GM23338 (cell line): ENCODE measurements around a stretch of chr2.

DNA sequence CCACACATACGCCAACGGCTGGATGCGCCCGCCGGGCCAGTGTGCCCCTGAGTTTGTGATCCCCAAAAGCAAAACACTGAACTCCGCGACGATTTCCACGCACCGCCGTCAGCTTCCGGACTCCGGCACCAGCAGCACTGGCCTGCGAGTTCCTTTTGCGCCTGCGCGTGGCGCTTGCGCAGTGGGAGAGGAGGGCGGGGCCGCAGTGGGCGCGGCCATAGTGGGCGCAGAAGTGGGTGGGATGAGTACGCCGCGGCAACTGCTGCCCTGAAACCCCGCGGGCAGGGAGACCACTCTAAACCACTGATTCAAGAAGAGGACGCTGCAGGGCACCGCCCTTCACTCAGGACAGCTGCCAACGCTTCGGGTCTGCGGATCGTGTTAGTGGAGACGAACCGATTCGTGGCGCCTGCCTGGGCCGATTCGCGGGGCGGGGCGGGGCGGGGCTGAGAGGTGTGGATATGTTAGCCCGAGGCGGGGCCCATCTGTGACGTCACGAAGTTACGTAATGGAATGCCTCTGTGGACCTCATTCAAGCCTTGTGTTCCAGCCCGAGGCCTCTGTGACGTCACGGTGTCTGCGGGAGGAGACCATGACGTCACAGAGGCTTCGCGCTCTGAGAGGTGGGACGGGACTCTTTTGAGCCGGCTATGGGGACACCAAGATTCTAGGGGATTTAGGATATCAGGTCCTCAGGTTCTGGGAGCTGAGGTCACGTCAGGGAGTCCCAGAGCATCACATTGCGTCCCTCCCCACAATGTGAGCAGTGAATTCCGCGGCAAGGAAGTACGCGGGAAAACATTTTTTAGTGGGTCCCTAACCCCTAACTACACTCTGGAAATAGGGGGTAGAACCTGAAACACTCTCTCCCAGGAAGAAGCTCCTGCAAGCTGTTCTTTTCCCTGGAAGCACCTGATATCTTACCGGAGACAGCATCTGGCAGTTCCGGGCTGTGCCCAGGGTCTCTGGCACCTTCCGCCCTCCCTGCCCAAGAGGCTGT, 10.2 kb downstream of the OSR1 start:
- PRO-cap = bidirectional peak, plus-strand start at position 218 of the sequence, minus-strand start at position 139 of the sequence
- RAMPAGE, long total RNA = no peak

DNA sequence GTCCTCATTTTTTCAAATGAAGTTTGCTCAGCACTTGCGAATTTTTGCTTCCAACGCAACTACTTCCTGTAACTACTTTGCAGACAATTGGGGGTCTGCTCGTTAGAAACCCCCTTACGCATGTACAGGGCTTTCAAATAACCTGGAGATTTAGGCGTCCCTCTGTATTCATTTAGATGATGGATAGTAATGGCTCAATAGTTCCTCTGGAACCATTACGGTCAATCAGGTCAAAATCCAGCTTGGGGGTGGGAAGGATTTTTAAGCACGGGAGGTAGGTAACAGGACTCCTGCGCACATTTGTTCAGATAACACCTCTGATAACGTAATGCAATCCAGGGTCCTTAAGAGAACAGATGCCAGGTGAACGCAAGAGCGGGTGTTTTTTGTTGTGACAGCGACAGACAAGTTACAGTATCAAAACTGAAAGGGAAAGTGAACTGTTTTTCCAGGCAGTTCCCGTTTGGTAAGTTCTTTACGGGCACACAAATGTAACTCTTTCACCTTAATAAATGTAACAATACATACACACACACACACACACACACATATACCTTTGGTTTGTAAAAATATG, 3.7 kb upstream of the OSR1 start:
- PRO-cap = no peak
- RAMPAGE, long total RNA = no peak

DNA sequence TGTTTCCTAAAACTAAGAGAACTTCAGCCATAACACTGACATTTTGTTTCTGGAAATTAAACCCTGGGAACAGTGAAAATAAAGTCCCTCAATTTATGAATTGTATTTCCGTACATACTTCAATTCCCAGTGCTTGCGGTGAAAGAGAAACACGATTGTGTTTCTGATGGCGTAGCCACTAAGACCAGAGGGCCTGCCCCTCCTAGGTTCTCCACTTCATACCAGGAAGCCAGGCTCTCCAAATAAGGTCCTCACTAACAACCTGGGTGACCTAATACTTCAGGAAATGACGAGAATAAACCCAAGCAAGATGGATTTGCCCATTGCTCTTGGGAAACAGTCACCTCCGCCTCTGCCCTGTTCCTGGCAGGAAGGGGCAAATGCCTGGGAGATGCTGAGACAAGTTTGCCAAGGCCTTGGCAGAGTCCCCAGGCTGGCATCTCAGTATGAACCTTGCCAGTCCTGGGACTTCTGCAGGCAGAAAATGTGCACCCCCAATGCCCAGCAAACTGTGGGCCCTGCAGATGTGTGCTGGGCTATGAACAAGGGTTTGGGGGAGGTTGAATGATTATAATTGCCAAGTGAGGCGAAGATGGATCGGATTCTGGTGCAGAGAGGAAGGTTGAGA, 41.7 kb downstream of the TTC32 start:
- PRO-cap = no peak
- RAMPAGE, long total RNA = no peak

DNA sequence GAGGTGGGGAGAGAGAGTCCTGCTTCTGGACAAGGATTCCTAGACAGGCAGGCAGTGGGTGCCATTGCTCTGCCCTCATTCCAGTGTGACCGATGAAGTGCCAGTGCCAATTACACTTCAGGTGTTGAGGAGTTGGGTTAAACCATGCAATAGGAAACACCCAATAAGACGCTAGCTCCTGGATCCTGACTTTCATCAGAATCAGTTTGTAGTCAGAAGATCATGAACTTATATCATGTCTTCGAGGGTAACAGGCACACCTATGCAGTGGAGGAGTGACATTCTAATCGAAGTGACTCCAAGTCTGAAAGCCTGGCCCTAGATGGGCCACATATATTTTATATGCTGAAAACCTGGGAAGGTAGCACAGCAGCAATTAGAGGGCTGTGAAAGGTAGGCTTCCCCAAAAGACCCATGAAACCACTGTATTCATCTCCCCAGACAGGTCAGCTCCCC, 17.9 kb downstream of the LAPTM4A start:
- PRO-cap = no peak
- RAMPAGE, long total RNA = no peak

GRCh38 chr2:20049311-20050121, 1.9 kb downstream of the LAPTM4A start:
- PRO-cap = bidirectional peak, plus-strand start at chr2:20049714, minus-strand start at chr2:20049772
- RAMPAGE, long total RNA = no peak

DNA sequence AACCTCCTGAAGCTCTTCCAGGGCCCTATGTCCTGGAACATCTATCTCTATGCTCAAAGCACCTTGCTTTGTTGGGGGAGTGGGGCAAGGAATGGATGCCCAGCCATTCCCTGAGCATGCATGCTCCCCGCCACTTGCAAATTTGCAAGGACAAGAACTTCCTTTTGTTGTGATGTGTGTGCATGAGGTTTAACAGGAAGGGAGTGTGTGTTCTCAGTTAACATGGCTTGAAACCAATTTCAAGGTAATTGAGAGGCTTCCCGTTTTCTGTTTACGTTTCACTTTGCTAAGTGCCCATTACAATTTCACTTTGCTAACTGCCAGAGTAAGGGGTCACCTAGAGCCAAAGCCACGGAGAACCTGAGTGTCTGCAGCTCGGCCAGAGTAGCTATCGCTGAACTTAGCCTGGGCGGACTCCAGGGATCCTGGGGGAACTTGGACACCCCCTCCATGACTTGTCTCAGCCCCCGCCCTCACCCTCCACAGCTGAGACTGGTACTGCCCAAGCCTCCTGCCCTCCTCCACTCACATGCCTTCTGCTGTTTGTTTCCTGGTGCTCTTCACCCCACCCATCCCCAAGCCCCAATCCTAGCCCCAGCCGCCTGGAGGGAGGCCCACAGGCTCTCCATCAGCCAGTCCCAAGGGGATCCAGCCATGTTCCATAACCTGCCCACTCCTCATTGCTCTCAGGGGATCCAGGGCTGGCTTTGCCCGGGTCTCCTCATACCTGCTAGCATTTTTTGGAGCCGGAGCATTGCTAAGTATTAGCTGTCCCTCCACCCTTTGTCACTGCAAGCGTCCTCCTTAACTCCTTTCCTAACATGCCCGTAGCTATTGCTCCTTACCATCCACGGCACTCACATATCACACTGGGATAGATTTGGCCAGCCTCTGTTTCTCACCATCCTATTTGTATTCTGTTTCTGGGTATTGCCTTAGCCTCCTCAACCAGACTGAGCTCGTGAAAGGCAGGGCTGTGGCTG, 53.7 kb upstream of the LAPTM4A start:
- PRO-cap = no peak
- RAMPAGE, long total RNA = no peak

DNA sequence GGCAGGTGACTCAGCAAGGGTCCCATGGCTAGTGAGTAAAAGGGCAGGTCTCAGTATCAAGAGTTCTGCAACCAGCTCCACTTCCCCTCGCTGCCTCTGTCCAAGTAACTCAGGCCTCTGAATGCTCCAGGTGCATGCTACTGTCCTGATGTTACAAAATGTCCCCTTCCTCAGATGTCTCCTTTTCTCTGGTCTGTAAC, 57.3 kb upstream of the LAPTM4A start:
- PRO-cap = no peak
- RAMPAGE, long total RNA = no peak

DNA sequence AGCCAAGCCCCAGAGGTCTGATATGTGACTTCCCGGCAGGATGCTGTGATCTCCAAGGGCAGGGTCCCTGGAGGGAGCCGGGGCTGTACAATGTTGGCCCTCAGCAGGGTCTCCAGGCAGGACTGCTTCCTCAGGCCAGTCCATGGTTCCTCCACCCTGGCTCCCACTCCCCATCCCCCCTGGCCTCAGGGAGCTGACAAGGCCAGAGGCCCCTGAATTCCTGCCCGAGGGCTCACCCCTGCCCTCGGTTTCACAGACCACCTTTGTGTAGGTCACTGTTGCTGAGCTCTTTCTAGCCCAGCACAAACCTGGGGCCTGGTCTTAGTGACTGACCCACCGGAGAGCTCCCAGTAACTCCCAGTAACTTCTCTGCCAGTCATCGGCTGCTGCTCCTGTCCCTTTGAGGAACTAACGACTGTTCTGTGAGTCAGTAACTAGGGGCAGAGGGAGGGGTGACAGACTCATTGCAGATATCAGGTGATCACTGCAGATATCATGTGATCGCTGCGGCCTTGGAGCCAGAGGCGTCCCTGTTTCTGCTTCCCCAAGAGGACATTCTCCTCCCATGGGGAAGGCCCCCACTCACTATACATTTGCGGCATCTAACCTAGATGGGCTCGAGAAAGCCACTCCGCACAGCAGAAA, 38.6 kb downstream of the SDC1 start:
- PRO-cap = no peak
- RAMPAGE, long total RNA = no peak

- PRO-cap = no peak
- RAMPAGE, long total RNA = no peak
Observed at GRCh38 chr2:20209114-20209817, 15.7 kb downstream of the SDC1 start.

DNA sequence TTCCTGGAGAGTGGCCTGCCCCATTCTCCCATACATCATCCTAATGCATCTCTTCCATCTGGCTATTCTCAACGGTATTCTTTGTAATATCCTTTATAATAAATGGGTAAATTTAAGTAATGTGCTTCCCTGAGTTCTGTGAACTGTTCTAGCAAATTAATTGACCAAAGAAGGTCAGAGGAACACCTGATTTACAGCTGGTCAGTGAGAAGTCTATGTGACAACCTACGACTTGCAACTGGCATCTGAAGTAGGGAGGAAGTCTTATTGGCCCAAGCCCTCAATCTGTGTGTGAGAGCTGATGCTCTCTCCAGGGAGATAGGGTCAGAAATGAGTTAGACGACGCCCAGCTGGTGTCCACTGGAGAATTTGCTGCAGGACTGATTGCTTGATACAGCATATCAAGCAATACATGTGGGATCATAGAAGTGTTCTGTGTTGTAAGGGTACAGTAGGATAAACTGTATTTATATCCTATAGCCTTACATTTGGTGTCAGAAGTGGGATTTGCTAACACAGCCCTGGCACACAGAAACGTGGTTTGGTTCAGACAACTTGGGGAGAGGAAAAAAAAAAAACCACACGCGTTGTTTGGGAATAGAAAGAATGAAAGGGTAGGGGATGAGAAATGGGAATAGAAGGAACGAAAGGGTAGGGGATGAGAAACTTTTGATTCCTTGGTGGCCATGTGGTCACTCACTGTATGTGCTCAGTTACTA, 19.9 kb downstream of the PUM2 start:
- PRO-cap = no peak
- RAMPAGE, long total RNA = no peak

- PRO-cap = no peak
- RAMPAGE, long total RNA = no peak
Observed at GRCh38 chr2:20348136-20349084, 2.2 kb downstream of the PUM2 start.

GRCh38 chr2:20351221-20351924, 729 bp upstream of the PUM2 start:
- PRO-cap = bidirectional peak, plus-strand start at chr2:20351400, minus-strand start at chr2:20351482; bidirectional peak, plus-strand start at chr2:20351647, minus-strand start at chr2:20351705
- RAMPAGE, long total RNA = no peak

DNA sequence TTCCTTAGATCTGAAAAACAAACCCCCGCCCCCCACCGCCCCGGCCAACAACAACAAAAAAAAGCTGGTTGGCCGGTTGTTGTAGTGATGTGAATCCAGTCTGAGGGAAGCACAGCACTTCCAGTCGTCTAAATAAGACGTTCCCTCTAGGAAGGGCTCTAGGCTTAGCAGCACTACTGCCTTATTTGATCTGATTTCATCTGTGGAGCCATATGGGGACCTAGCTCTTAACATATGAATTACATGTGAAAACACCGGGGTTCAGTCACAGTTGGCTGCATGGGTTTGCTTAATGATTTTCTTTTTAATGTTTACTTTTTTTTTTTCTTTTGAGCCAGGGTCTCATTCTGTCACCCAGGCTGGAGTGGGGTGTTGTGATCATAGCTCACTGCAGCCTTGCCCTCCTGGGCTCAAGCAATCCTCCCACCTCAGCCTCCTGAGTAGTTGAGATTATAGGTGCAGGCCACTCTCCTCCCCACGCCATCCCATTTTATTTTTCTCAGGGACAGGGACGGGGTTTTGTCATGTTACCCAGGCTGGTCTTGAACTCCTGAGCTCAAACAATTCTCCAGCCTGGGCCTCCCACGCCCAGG, 2.2 kb upstream of the RHOB start:
- PRO-cap = no peak
- RAMPAGE, long total RNA = no peak

GRCh38 chr2:20446593-20446995, 280 bp upstream of the RHOB start:
- PRO-cap = bidirectional peak, plus-strand start at chr2:20447074, minus-strand start at chr2:20446893
- RAMPAGE, long total RNA = no peak

DNA sequence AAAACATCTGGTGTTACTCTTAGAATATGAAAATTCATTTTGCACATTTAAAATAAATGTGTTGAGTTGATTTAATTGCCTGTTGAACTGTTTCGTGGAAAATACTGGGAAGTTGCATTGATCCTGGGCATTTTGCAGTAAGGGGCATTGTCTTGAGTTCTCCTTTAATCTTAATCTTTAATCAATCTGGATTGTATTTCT, 4.2 kb downstream of the RHOB start:
- PRO-cap = no peak
- RAMPAGE, long total RNA = no peak

- PRO-cap = no peak
- RAMPAGE, long total RNA = no peak
Observed at GRCh38 chr2:20490315-20491311, 43.7 kb downstream of the RHOB start.

DNA sequence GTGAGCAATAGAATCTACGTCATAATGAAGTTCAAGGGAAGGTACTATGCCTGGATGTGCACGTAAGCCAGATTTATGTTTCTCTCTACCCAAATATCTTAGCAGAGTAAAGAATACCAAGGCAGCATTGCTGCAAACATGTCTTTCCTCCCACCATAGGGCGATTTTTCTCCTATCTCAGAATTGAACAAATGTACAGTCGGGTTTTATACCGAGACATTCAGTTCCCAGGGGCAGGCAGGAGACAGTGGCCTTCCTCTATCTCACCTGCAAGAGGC, 54.5 kb downstream of the RHOB start:
- PRO-cap = no peak
- RAMPAGE, long total RNA = no peak

- PRO-cap = no peak
- RAMPAGE, long total RNA = no peak
Observed at GRCh38 chr2:20606445-20606812, 44.5 kb downstream of the HS1BP3 start.

GRCh38 chr2:20615532-20616236, 35.2 kb downstream of the HS1BP3 start:
- PRO-cap = no peak
- RAMPAGE, long total RNA = no peak

- PRO-cap = bidirectional peak, plus-strand start at chr2:20636061, minus-strand start at chr2:20635883
- RAMPAGE, long total RNA = no peak
Observed at GRCh38 chr2:20635614-20636165, 15.2 kb downstream of the HS1BP3 start.